GM19240 (cell line): ENCODE results near the genes RAB3B and PRPF38A.

GRCh38 chr1:47685059-47685258 lies 247.1 kb downstream of the FOXD2 start:
- RRBS = no CpG with 5 or more reads among the region's 2 CpGs

DNA sequence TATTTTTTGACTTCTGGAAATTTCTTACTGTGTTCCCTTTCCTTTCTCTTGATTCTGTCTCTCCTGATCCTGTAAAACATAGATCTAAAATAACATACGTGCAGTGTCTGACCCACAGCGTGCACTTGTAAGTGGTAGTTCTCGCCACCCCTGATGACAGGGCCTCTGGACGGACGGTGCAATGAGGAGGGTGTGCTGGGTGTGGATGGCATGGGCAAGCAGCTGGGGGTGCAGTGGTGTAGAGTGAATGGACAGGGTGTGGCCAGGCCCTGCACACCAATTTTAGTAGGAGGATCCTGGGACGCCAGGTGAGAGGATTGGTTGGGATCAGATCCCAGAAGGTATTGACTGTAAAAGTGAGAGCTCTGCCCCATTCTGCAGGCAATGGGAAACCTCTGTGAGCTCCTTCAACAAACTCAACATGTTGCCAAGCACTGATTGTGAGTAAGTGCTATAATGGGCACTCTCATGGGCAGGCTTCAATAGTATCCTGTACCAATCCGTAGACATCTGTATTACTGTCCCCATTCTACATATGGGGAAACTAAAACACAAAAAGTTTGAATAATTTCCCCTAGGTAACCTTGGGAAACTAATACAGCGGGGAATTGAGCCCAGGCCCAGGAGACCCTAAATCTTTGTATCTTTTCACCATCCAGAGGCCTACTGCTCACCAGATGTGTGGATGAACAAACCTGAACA lies 264.4 kb downstream of the FOXD2 start:
- RRBS = no CpG with 5 or more reads among the region's 8 CpGs

DNA sequence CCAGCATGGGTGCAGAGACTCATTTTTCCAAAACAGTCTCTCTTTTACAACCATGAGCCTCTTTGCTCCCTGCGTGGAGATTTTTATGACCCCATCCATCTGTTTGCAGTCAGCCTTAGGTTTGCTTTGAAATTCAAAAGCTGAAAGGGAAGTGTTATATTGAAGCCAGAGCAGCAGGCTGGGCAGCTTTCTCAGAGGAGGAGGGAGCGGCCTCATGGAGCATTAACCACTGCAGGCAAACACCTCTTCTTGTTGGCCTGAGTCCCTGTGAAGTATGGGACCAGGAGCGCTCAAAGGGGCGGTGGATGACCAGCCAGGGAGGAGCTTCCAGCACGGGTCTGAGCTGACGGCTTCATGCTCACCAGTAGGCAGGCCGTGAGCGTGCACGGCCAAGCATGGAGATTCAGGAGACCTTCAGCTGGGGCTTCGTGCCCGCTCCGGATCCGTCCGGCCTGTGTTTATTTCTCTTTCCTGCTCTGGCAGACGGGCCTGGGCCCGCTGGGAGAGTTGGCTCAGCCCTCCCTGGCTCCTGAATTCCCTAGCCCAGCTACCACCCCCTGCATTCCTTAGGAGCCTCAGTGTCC lies 245.2 kb downstream of the TRABD2B start:
- RRBS = no CpG with 5 or more reads among the region's 16 CpGs

DNA sequence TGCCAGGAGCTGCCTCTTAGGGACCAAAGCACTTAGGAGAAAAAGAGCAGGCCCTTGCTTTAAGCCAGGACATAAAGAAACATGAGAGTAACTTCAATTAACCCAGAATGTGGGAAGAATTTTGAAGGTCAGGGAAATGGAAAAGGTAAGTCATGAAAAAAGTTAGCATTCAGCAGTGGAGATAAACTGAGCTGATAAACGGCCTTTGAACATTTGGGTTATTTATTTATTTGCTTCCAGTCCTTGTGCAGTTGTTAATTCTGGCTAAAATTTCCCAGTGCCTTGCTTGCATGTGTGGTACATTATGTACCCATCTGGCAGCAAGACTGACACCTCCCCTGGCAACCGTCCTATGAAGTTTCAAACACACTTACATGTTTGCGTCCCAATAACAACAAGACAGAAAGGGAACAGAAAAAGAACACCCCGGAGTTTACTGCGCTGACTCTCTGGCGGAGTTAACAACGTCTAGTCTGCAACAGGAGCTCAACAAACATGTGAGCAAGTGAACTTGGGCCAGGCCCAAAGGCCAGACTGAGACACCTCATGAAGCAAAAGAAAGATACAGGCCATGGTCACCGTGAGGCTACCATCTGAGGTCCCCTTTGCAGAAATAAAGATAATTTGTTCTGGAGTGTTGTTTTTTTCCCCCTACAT lies 33.6 kb downstream of the TRABD2B start:
- RRBS = no CpG with 5 or more reads among the region's 8 CpGs

DNA sequence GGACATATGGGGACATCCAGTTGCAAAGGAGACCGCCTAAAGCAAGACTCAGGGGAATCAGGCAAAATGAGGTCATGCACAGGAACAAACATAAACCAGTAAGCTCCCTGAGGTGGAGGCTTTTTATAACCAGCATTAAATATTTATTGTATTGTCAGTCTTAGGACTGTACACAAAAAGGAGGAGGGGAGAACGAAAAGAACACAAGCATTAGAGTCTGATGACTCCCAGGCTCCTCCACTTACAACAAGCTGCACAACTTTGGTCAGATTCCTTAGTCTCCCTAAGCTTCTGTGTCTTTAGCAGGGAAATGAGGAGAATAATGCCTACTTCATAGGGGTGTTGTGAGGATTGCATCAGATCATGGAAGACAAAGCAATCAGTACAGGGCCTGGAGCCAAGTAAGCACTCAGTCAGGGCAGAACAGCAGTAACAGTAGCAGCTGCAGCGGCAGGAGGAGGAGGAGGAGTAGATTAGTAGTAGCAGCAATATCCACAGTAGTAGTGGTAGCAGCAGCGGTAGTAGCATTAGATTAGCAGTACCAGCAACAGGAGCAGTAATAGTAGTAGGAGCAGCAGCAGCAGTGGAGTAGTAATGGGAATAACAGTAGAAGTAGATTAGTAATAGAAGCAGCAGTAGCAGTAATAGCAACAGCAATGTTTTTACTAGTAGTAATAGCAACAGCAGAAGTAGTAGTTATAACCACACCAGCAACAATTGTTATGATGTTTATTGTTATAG lies 54.2 kb upstream of the SPATA6 start:
- RRBS = no CpG with 5 or more reads among the region's 4 CpGs

DNA sequence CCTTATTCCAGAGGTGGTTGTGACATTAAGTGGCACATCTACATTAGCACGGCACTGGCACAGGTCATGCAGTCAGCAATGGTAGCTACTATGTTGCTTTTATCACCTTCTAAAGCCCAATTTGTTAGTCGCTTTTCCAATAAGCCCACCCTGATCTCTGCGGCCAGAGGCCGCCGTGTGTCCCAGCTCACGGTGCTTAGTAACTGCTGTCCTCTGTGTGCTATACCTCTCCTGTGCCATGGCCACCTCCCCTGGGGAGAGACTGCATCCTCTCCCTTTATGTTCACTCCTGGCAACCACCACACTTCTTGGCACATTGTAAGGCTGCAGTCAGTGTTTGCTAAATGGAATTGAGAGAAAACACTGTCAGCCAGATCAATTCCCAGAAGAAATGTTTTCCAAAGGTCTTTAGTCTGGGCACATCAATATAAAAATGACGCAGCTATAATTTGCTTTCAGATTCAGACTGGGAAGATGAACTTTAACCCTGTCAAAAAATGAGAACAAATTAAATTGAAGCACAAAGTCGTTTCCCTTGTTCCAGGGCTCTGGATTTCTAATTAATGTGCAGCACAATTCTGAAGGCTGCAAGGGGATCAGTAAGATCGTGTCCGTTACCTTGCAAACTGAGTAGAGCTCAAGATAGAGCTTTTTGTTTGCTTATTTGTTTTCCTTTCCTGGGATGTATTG lies 96.8 kb downstream of the BEND5 start:
- RRBS = no CpG with 5 or more reads among the region's 10 CpGs

GRCh38 chr1:50450982-50451238 lies 27.7 kb upstream of the DMRTA2 start:
- RRBS = no CpG with 5 or more reads among the region's 2 CpGs

GRCh38 chr1:50908106-50908549 lies 51.9 kb downstream of the FAF1 start:
- RRBS = no CpG with 5 or more reads among the region's 4 CpGs

DNA sequence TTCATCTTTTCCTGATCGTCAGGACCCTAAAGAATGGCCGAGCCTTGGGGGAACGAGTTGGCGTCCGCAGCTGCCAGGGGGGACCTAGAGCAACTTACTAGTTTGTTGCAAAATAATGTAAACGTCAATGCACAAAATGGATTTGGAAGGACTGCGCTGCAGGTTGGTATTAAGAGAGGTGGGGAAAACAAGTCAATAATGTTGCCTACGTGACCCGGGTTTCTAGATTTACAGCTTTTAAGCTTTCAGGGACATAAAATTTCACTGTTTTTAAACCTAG lies 231 bp downstream of the CDKN2C start:
- RRBS = no CpG with 5 or more reads among the region's 9 CpGs

GRCh38 chr1:51237772-51238570 lies 1.9 kb downstream of the RNF11 start:
- RRBS = no CpG with 5 or more reads among the region's 11 CpGs

DNA sequence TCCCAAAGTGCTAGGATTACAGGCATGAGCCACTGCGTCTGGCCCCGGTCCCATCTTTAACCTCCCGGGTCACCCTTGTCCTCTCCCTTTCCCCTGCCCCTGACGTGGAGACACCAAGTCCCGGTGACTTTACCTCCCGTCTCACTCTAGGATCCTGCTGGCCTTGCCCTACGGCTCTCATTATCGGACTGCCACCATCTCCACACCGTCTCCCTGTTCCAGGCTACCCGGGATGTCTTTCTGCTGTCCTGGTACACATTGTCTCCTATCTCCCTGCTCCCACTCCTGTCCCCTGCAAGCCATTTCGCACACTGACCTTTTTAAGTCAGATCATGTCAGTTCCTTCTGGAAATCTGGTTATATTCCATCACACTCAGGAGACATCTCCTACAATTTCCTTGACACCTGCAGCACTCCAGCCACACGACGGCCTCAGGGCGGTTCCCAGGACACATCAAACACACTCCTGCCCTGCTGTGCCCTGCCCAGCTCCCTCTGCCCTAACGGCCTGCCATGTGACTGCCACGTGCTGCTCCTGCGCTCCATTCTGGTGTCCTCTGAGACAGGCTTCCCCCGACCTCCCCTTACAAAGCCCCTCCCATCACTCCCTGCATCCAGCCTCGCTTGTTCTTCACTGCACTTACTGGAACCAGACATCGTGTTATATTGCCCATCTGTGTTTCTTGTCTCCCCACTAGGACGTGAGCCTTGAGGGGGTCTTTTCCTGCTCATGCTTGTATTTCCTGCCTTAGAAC lies 32.7 kb downstream of the TTC39A start:
- RRBS = 90% methylated on average over 5 of the region's 21 CpGs

DNA sequence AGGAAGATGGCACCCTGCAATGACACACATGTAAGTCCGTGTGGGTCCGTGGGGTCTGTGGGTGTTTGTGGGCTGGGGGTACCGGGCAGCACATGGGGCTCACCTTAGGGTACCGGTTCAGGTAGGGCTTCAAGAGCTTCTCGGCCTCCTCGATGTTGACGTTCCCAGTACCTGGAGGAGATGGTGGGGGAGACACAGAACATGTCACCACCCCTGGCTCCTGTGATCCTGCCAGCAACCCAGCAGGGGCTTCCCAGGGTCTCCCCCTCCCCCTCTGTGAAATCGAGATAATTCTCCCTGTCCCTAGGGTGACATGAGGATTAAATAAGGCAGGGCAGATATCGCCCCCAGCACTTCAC lies 28.0 kb downstream of the TTC39A start:
- RRBS = no CpG with 5 or more reads among the region's 9 CpGs

DNA sequence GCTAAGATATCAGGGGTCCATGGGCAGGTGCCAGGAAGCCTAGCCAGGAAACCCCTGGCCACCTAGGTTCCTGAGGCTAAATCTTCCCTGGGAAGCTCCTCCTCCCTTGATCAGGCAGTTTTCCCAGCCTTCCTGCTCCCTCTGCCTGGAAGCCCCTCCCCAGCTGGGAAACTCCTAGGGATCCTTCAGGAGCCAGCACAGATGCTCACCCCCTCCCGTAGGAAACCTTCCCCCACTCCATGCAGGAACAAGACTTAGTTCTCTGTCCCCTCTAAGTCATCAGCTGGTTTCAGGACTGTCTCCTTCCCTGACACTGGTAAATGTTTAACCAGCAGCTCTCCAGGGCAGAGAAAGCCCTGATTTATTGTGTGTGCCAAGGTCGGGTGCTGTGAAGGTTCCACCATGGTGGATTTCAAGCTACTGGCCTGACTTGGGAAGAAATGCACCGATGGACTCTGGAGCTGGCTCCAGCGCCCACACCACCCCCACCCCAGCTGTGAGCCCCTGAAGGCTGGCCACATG lies 25.0 kb downstream of the TTC39A start:
- RRBS = no CpG with 5 or more reads among the region's 4 CpGs

GRCh38 chr1:51329277-51329962 lies 942 bp downstream of the TTC39A start:
- RRBS = 85% methylated on average over 2 of the region's 9 CpGs

DNA sequence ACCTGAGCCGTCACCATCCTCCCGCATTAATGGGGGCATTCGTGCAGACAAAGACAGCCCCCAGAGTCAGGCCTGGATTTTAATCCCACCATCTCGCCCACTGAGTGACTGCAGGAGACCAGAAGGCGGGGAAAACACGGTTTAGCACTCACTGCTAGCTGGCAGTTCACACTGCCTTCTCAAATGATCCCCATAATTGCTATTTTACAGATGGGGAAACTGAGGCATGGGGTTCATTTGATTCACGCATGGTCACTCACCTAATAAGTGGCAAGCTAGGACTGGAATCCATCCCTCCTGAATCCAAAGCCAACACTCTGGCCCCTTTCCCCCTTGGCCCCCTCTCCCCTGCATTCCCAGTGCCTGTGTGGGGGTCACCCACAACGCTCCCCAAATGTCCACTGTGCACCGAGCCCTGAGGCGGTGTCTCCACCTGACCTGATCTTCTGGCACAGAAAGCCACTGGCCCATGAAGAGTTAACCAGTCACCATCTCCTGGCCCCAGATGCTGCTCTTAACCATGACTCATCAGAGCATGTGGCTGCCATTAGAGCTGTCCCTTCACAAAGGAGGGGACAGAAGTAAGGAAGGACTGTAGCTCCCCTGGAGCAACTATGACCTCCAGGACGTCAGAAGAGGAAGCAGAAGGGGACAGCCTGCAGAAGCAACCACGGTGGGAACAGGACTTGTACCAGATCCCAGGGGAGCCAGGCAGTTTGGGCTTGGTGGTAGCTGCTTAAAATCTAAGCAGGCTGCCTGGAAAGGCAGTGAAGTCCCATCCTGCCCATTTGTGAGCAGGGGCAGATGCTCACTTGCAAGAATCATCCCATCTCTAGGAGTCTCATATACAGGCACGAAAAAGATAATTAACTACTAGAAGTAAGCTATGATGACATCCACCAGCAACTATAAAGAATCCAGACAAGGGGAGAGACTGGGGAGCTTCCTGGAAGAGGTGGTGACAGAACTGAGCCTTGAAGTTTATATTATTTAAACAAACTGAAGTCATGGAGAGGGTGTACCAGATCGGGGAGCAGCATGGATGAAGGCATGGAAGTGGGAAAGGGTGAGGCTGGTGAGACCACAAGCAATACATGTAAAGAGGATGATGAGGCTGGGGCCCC lies 894 bp upstream of the TTC39A start:
- RRBS = no CpG with 5 or more reads among the region's 14 CpGs

GRCh38 chr1:51619731-51620863 lies 3.2 kb downstream of the OSBPL9 start:
- RRBS = no CpG with 5 or more reads among the region's 3 CpGs

DNA sequence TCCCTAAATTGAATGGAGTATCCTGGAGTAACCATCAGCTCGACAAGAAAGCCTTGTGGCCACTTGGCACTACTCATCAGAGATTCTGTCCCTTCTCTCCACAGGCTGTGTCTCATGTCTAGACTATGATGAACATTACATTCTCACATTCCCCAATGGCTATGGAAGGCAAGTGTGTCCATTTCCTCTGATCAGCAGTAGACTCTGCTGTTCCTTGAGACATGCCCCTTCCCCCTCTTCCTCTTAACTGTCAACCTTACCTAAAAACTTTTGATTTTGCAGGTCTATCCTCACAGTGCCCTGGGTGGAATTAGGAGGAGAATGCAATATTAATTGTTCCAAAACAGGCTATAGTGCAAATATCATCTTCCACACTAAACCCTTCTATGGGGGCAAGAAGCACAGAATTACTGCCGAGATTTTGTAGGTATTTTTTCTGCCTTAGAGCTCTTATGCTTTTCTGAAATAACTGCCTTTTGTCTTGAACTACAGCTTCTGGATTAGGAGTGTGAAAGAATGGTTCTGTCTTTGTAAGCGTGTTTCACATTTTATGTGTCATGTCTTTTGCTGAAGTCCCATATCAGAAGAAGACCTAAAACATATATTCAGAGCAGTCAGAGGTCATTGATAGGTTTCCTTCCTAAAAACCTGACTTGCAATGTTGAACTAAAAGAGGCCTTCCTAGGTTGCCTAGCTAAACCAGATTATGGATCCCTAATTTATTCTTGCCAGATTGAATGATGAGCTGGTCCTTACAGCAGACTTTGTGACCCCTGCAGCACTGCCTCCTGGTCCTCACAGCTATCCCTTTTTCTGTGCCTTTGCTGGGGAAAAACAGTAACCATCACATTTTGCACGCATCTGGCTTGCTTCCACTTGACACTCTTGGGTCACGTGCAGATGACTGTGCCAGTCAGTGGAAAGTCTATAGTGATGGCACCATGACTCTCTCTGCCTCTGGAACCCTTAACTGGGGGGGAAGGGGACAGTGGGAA lies 94.1 kb downstream of the NRDC start:
- RRBS = no CpG with 5 or more reads among the region's 5 CpGs

- RRBS = no CpG with 5 or more reads among the region's 7 CpGs
Measured at GRCh38 chr1:51969348-51969823, 21.1 kb downstream of the RAB3B start.

- RRBS = 2% methylated on average over 55 of the region's 82 CpGs
Measured at GRCh38 chr1:51989996-51990885, at the start of gene RAB3B. RAB3B (minus strand) TSS chr1:51990700.

GRCh38 chr1:52404270-52405385 lies at the start of gene PRPF38A:
PRPF38A (plus strand) TSS chr1:52404602.
- RRBS = 1% methylated on average over 6 of the region's 55 CpGs